Mononuclear cell (primary cell): ENCODE measurements around a stretch of chr10.

GRCh38 chr10:6236597-6237147 is 33.9 kb downstream of the PFKFB3 start:
- RRBS, result 85% methylated on average over 10 of the region's 24 CpGs

- RRBS, result no CpG with 5 or more reads among the region's 5 CpGs
These were observed 51.5 kb downstream of the PFKFB3 start for GRCh38 chr10:6254288-6254487.

GRCh38 chr10:6299850-6300987 is 97.5 kb downstream of the PFKFB3 start:
- RRBS, result no CpG with 5 or more reads among the region's 18 CpGs

- RRBS, result no CpG with 5 or more reads among the region's 4 CpGs
These were observed 109.8 kb downstream of the PFKFB3 start for GRCh38 chr10:6312676-6312875.

- RRBS, result no CpG with 5 or more reads among the region's 7 CpGs
These were observed 180.2 kb downstream of the PFKFB3 start for GRCh38 chr10:6382793-6383393.

DNA sequence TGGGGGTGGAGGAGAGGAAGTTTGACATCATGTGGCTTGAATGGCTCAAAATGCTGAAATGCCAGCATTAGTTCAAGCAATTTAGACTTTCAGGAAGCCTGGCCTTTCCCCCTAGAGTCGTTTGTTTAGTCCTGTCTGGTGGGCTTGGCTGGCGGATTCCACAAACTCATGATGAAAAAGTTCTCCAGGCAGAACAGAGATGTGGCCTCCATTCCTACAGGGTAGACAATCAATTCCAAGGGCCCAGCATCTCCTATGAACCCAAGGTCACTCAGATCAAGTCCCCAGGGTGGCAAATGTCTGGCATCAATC is 180.5 kb downstream of the PRKCQ start:
- RRBS, result no CpG with 5 or more reads among the region's 2 CpGs

DNA sequence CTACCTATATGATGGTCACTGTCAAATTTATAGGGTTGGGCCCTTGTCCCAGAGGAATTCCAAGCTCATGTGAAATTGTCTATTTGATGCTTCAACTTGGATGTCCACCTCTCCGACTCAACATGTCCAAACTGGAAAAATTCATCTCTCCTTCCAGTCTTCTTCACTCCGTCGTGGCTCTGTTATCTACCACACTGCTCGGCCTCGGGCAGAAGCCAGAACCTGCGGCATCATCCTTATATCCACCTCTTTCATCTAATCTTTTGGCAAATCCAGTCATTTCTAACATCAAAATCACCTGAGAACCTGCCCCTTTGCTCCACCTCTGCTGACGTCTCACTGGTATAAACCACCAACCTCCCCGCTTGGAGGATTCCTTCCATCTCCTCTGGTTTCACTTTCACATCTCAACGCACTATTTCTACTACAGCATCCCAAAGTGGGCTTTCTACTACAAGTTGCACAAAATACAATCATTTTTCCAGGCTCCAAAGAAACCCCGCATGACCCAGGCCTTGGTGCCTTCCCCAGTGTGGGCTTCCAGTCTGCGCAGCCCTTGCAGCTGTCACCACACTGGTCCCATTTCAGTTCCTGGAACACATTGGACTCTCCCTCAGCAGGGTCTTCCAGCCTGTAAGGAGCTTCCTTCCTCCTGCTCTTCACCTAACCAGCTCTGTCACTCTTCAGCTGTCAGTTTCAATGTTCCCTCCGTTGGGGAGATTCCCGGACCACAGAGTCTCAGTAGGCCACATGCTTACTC is 85.1 kb downstream of the PRKCQ start:
- RRBS, result no CpG with 5 or more reads among the region's 13 CpGs

GRCh38 chr10:6557970-6558640 is 22.0 kb downstream of the PRKCQ start:
- RRBS, result no CpG with 5 or more reads among the region's 4 CpGs

DNA sequence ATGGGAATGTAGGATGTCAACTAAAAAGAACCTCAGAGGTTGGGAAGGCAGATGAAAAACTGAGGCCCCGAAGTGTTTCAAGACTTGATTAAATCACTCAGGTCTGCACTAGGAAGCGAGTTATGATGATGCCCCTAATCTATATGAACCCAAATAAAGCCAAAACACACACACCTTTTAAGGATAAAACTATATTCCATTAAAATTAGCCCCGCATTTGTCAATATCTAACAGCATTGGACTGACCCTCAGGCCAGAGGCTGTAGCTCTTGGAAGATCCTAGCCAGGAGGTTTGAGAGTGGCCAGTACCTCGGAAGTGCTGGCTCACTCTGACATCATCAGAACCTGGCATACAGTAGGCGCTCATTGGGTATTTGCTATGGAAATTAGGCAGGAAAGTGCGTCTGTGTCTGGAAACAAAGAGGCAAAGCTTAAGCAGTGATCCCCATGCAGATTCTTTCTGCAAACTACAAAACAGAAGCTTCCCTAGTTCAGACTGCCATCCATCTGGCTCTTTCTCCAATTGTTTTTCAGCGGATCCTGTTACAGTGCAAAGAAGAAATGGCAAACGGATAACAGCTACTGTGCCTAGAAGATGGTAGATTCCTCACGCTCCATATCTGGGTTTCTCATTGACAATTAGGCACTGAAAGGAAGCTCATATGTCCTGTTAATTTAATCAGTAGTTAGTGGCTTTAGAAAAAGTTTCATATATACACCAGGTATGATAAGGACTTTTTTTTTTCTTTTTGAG is 1.7 kb upstream of the PRKCQ start:
- RRBS, result no CpG with 5 or more reads among the region's 9 CpGs

DNA sequence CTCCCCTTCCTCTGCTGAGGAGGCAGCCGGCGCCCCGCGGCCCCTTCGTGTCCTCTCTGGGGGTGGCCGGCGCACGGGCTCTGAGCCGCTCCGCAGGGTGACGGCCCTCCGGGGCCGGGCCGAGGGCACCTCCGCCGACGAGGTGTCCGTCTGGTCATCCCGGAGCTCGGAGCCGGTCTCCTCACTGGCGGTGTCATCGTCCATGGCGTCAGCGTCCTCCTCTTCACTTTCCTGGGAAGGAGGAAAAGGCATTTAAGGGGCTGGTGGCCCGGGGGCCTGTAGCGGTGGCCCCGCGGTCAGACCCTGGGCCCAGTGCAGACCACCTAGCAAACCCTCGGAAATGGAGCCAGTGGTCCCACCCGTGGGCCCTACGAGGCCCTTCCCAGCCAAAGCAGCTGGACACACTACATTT is 238.9 kb downstream of the SFMBT2 start:
- RRBS, result 97% methylated on average over 24 of the region's 32 CpGs

- RRBS, result 13% methylated on average over 17 of the region's 49 CpGs
These were observed 1.5 kb upstream of the SFMBT2 start for GRCh38 chr10:7412253-7412891.

DNA sequence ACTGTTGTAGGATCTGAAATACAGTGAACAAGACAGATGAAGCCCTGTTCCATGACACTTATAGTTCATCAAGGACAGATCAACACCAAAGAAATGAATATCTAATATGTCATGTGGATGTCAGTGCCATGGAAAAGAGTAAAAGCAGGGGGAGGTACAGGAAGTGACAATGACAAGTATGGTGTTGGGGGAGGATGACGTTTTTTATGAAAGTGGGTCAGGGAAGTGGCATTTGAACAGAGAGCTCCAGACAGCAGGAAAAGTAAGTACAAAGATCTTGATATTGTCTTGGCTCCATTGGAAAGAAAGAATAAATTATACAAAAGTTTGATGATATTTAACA is 7.0 kb upstream of the SFMBT2 start:
- RRBS, result no CpG with 5 or more reads among the region's 1 CpG

DNA sequence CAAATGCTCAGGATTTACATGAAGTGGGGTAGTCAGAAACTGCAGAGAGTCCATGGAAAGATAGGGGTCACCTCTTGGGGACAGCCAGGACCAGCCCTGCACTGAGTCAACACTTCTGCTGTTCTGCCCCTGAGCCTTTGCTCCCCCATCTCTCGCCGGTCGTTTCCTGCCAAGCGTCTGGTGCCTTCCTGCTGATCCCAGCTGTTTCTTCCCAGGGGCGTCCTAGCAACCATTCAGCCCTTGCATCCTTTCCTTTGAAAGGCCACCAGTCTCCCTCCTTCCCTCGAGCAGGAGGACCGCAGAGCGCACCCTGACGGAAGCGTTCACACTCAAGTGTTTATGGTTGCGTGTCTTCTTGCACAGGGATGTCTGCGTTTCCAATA is 64.7 kb upstream of the SFMBT2 start:
- RRBS, result no CpG with 5 or more reads among the region's 12 CpGs

DNA sequence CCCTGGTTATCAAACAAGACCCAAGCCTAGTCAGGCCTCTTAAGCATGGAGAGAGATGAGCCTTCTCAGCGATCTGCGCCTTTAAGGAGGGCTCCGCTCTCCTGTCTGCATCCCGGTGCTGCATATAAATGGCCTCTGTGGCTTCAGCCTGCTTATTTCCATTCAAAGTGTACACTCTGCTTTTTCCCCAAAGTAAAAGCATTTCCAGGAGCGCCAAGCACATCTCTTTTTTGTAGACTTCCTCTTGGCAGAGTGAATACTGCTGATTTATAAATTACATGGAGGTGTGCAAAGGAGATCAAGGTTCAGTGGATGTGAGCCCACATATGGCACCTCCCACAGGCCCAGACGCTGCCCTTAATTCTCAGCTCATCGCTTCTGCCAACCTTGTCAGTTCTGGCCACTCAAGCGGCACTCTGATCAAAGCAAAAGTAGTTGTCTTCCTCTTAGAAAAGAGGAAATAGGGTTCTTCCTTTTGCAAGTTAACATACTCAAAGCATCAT is 70.0 kb upstream of the SFMBT2 start:
- RRBS, result no CpG with 5 or more reads among the region's 8 CpGs

DNA sequence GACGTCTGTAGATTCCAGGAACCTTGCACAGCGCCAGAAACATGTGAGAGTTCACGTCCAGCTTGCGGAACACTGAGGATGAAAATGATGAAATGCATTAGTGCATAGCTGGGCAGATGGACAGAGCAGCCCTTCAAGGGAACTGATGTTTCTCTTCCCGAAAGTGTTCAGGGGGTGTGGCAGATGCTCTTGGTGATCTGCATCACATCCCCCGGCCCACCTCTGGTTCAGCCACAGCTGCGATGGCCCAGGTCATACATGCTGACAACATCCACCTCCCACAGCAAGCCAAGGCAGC is 40.9 kb downstream of the ITIH5 start:
- RRBS, result no CpG with 5 or more reads among the region's 7 CpGs

- RRBS, result 99% methylated on average over 4 of the region's 17 CpGs
These were observed 89.5 kb upstream of the GATA3 start for GRCh38 chr10:7964653-7965798.

DNA sequence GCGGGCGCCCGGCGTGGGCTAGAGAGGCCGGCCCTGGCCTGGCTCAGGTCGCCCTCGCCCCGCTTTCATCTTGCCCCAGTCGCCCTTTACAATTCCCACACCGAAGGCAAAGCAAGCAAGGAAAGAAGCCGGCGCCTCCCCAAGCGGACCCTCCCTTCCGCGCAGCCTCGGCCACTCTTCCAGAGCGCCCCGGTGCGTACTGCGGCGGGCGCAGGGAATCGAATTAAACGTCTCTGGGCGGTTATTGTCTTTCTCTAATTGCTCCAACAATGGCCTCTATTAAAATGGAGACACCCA is 4.5 kb upstream of the GATA3 start:
- RRBS, result 3% methylated on average over 21 of the region's 25 CpGs

DNA sequence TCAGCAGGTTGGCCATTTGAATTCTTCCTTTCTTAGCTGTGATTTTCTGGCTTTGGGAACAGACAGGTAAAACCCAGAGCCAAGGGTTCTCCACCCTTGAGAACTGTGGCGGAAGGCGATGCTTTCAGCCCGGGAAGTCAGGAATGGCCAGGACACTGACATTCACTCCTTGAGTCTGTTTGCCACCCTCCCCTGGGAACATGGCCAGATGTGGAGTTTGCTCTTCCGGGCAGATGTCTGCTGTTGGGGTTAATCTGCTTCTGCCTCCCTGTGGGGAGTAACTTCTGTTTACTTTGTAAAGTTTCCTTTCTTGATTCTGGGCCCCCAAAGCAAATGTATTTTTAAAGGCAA is 17.7 kb downstream of the GATA3 start:
- RRBS, result 87% methylated on average over 2 of the region's 4 CpGs

- RRBS, result no CpG with 5 or more reads among the region's 10 CpGs
These were observed 82.8 kb downstream of the GATA3 start for GRCh38 chr10:8137099-8137781.

GRCh38 chr10:8453543-8453906 is 399.0 kb downstream of the GATA3 start:
- RRBS, result no CpG with 5 or more reads among the region's 7 CpGs